Vermiform appendix (tissue), 1 donor: ENCODE results near the genes FAM32A and C19orf44.

- PRO-cap: no peak
These were observed 42.7 kb upstream of the TPM4 start for GRCh38 chr19:16033660-16033905.

- PRO-cap: no peak
These were observed 34.7 kb upstream of the TPM4 start for GRCh38 chr19:16041585-16042030.

- PRO-cap: no peak
These were observed 6.6 kb upstream of the TPM4 start for GRCh38 chr19:16069609-16070186.

GRCh38 chr19:16075744-16076412 is 417 bp upstream of the TPM4 start:
- PRO-cap: bidirectional peak, plus-strand start at chr19:16076468, minus-strand start at chr19:16076180

- PRO-cap: bidirectional peak, plus-strand start at chr19:16079518, minus-strand start at chr19:16079370
These were observed 3.0 kb downstream of the TPM4 start for GRCh38 chr19:16079210-16079754.

- PRO-cap: no peak
These were observed 3.9 kb downstream of the RAB8A start for GRCh38 chr19:16115502-16116170.

DNA sequence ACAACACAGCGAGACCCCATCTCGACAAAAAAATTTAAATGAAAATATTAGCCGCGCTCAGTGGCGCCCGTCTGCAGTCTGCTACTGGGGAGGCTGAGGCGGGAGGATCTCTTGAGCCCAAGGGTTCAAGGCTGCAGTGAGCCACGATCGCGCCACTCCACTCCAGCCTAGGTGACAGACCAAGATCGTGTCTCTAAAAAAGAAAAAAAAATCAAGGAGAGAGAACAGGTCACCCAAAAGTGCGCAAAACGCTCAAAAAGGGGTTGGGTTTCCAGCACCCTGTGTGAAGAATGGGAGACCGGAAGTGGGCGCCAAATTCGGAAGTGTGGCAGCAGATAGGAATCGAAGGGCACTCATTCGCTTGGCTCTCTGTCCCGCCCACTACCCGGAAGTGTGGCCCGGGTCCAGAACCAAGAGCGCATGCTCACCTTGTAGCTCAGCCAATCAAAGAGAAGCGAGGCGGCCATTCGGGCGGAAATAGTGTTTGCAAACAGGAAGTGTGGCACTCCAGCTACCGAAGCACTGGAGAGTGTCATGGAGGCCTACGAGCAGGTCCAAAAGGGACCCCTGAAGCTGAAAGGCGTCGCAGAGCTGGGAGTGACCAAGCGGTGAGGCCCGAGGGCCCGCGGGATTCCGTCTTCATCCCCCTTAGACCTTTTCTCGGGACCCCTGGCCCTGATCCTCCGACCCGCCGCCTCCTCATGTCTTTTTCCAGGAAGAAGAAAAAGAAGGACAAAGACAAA is at the start of gene FAM32A:
FAM32A (plus strand) TSS at position 502 of the 743 bp plus-strand sequence.
- PRO-cap: bidirectional peak, plus-strand start at position 525 of the sequence, minus-strand start at position 292 of the sequence

DNA sequence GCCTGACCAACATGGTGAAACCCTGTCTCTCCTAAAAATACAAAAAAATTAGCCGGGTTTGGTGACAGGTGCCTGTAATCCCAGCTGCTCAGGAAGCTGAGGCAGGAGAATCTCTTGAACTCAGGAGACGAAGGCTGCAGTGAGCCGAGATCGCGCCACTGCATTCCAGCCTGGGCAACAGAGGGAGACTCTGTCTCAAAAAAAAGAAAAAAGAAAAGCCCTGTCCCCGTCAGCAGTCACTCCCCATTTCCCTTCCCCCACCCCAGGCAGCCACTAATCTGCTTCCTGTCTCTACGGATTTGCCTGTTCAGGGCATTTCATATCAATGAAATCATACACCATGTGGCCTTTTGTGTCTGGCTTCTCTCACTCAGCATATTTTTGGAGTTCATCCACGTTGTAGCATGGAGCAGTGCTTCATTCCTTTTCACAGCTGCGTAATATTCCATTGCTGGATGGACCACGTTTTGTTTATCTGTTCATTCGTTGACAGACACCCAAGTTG is 36.2 kb upstream of the KLF2 start:
- PRO-cap: no peak

- PRO-cap: no peak
These were observed 5.3 kb upstream of the KLF2 start for GRCh38 chr19:16319362-16319781.

GRCh38 chr19:16347883-16348218 is 23.2 kb downstream of the KLF2 start:
- PRO-cap: no peak

DNA sequence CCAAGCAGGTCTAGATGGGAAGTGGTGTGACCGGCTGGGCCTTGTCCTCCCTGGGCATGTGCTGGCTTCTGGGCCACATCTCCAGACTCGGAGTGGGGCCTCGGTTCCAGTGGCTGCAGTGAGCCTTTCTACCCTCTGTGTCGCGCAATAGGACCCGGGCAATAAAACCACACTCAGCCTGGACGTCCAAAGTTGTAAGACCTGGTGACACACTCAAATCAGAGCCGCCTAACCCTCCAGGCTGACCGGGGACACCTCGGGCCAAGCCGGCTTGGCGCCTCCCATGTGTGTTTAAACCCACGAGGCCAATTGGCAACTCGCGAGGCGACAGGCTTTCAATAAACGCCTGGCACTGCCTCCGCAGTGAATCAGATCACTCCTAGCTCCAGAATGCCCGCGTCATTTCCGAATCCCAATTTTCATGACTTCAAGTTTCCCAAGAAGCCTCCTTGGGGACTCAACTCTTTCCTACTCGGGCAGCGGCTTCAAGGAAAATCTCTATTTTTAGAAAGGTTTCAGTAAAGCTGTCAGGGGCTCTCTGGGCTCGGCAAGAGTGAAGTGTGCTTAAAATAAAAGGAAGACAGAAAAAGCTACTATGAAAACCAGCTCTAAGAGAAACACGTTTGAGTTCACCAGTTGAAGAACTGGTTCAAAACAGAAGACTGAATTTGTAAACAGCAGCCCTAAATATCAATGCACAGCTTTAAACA is 57.4 kb downstream of the KLF2 start:
- PRO-cap: no peak

DNA sequence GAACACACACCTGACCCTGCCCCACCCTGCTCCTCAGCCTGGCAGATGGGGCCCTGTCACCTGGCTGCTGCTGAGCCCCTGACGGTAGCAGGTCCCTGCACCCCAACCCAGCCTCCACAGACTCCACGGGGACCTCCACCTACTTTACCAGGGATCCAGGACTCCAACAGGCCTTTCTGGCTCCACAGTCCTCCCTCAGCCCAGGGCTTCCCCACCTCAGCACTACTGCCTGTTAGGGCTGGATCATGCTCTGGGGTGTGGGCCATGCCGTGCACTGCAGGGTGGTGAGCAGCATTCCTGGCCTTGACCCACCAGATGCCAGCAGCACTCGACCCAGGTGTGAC is 42.2 kb downstream of the EPS15L1 start:
- PRO-cap: no peak

GRCh38 chr19:16462805-16463174 is 9.0 kb downstream of the EPS15L1 start:
- PRO-cap: no peak

- PRO-cap: no peak
These were observed 7.9 kb downstream of the EPS15L1 start for GRCh38 chr19:16463758-16464372.

DNA sequence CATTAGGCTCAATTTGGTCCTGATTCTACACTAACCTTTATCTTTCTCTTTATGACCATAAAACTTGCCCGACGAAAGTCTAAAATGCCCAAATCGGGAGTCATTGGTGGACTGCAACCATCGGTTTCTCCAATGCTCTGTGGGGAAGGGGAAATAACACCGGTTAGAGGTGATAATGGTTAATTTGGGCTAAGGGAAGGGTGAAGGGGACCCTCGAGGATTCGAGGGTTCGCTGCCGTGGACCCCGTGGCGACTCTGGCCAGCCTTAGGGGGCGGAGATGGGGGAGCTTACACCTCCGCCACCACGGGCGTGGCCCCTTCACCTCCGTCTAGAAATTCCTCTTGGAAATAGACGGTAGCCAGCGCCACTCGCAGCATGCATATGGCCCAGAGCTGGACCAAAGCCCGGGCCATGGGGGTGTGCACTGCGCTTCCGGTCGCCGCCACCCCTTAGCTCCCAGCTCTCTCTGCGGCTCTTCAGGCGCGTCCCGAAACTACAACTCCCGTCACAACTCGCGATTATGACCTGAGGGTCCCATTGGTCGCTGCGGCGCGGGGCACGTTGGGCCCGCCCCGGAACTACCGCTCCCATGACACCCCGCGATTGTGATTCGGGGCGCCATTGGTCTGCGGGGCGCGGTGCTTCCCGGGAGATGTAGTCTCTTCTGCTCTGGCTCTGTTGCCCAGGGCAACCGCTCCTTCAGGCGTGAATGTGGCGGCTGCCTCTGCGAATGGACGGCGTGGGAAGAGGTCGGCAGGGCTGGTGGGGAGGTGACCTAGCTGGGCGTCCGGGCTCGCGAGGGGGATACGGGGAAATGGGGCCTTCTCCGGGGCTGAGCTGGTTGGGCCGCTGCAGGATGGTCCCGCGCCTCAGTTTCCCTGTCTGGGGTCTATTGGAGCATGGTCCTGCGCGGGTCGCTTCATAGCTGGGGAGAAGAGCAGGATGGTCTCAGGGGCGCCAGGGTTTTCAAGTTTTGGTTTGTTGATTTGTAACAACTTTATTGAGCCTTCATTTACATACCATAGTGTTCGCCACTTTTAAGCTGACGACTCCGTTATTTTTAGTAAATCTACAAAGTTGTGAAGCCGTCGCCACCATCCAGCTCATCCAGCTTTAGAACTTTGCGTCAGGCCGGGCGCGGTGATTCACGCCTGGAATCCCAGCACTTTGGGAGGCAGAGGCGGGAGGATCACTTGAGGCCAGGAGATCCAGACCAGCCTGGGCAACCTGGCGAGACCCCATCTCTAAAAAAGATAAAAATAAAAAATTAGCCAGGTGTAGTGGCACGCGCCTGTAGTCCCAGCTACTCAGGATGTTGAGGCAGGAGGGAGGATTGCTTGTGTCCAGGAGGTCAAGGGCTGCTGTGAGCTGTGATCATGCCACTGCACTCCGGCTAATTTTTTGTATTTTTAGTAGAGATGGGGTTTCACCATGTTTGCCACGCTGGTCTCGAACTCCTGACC is at the start of gene C19orf44:
C19orf44 (plus strand) TSS at position 679 of the 1,464 bp plus-strand sequence.
- PRO-cap: unidirectional peak, minus-strand start at position 331 of the sequence; bidirectional peak, plus-strand start at position 709 of the sequence, minus-strand start at position 452 of the sequence; unidirectional peak, minus-strand start at position 1,124 of the sequence

- PRO-cap: no peak
These were observed 21.9 kb upstream of the SLC35E1 start for GRCh38 chr19:16594085-16594571.

DNA sequence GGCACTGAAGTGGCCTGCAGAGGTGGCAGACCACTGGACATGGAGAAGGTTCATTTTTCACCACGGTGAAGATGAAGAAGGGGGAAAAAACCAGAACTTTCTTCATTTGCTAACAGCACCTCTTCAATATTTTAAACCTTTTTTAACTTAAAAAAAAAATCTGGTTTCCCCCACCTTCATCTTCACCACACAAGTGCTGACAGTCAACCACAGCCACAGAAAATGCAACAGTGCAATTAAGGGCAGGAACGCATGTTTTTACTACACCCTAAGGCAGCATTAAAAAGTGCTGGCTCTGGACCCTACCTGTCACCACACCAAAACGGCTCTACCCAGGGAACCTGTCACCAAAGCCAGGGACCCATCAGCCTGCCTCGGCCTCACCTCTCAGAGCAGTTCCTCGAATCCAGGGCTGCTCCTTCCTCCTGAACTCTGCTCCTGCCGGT is 22.4 kb upstream of the SLC35E1 start:
- PRO-cap: no peak

DNA sequence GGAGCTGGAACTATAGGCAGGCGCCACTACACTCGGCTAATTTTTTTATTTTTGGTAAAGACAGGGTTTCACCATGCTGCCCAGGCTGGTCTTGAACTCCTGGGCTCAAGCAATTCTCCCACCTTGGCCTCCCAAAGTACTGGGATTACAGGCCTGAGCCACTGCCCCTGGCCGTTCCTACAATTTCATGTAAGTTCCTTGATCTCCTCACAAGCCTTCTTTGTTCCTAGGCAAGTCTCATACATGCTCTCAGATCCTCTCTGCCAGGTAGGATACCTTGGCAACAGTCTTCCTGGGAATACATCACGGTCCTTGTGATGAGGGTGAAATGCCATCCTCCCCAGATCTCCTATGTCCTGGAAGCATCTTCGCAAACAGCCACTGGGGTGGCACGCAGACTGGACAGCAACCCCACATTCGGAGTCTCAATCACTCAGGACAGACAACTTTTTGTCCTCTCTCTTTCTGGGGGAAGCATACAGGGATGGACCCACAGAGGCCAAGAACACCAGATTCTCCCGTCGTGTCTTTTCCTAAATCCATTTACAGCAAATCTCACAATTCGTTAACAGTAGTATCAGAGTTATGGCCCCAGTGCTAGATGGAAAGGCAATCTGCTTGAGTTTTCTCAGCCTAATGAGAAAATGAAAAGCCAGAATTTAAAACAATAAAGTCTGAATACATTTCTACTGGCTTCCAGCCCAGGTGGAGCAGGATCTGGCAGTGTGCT is 7.5 kb downstream of the SMIM7 start:
- PRO-cap: no peak

DNA sequence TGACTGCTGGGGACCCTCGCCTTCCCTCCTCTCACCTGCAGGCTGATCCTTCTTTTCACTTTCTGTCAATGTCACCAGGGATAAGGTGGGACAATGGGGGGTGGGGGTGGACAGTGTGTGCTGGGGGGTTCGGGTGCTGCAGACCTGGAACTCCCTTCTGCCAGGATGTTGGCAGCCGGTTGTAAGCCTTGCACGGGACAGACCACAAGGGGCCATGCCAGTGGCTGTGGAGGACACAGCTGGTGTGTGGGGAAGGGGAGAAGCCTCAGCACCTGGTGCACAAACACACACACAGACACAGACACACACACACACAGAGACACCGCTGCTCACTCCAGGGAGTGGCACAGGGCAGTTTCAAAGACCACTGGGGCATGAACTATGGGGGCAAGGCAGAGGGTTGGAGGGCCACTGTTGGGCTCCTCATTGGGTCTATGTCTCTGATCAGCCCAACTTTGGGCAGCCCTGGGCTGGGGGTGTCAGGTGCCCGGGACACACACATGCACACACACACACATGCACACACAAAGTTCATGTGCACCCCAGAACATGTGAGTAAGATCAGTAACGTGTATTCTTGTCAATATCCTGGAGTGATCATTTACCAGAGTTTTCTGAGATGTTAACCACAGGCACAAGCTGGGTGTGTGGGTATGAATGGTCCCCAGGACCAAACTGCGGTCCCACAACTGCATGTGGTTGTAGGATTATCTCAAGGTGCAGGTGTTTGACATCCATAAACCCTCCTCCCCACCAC is 3.8 kb downstream of the F2RL3 start:
- PRO-cap: no peak

GRCh38 chr19:17025934-17026434 is 626 bp downstream of the CPAMD8 start:
- PRO-cap: no peak